CD14-positive monocyte (primary cell): Measurements from ENCODE around the genes SMIM41, KRT81 and KRT83.

DNA sequence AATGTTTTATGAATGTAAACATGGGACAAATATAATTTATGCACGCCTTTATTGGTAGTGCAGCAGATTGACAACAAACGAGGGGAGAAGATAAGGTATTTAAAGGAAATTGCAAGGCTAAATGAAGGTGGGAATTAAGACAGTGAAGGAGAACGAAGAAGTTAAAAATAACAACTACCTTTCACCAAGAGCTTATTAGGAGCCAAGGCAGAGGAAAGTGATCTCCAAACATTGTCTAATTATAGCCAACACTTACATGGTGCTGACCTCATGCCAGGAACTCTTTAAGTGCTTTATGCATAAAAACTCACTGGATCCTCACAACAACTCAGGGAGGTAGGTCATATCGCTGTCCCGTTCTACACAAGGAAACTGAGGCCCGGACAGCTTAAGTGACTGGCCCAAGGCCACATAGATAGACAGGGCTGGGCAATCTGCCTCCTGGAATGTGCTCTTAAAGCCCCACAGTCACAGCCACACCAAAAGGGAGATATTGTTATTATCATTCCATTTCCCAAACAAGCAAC, 19.5 kb downstream of the TAMALIN start:
- CAGE, long polyA plus RNA = no peak

DNA sequence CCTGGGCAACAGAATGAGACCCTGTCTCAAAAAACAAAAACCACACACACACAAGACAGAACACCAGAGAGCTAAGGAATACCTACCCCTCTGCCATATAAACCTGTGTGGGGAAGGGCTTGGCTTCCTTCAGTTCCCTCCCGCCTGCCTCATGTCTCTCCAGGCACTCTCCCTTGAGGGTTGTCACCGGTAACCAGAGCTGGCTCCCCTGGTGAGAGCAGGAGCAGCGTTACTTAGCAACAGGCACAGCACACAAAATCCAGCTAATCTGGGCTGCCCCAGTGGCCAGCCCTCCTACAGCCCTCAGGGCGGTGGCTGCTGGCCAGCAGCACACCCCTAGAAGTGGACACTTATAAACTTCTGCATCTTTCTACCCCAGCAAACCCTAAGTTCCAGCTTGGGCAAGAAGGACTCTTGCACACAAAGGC, 21.6 kb upstream of the NR4A1 start:
- CAGE, long polyA plus RNA = no peak

- CAGE, long polyA plus RNA = no peak
Measured at GRCh38 chr12:52032750-52033751, 18.2 kb upstream of the NR4A1 start.

DNA sequence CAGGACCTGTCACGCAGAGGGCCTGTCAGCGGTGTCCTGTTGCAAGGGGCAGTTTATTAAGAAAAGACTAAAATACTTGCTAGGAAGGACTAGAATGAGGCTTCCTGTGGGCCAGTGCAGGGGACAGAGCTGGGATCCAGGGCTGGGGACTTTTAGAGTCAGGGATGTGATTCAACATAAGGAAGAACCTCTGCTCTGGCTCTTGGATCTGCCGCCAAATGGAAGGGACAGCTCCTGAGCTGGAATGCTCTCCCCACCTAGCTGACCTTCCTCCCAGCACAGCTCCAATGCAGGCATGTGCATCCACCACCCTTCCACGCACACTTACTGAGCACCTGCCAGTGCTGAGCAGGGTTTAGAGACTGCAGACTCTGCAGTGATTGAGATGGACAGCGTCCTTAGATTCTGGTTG, 11.9 kb upstream of the NR4A1 start:
- CAGE, long polyA plus RNA = no peak

GRCh38 chr12:52044883-52045285, 6.4 kb upstream of the NR4A1 start:
- CAGE, long polyA plus RNA = no peak

DNA sequence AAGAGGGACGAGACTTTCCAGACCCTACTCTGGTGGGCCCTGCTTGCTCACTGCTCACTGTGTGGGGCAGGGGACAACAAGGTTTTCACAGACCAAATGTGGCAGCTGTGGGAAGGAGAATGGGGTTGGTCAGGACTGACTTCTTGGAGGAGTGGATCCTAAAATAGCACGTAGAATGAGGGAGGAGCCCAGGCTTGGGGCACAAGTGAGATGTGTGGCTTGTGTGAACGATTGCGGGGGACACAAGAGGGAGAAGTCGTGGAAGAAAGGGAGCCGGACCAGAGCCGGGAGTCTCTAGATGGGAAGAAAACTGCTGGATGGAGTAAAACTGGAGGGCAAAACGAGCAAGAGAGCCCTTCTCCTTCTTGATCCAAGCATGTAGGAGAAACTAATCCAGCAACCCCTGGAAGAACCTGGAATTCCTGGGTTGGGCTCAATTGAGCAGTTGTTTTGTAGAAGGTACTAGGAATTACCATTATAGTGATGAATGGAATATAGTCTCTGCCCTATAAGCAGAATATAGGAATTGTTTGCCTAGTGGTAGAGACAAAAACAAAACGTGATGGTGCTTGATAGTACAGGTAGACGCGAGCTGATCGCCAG, 880 bp downstream of the ATG101 start:
- CAGE, long polyA plus RNA = no peak

DNA sequence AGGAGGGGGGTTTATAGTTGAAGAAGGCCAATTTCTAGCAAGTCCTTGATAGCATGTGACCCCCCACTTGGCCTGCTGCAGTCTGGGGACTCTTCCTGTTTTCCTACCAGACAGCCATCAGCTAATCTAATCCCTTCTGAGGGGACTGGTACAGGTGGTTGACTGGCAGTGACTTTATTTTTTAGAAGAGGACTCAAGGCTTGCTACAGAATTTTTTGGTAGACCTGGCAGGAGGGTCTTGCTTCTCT, 994 bp upstream of the SMIM41 start:
- CAGE, long polyA plus RNA = no peak

DNA sequence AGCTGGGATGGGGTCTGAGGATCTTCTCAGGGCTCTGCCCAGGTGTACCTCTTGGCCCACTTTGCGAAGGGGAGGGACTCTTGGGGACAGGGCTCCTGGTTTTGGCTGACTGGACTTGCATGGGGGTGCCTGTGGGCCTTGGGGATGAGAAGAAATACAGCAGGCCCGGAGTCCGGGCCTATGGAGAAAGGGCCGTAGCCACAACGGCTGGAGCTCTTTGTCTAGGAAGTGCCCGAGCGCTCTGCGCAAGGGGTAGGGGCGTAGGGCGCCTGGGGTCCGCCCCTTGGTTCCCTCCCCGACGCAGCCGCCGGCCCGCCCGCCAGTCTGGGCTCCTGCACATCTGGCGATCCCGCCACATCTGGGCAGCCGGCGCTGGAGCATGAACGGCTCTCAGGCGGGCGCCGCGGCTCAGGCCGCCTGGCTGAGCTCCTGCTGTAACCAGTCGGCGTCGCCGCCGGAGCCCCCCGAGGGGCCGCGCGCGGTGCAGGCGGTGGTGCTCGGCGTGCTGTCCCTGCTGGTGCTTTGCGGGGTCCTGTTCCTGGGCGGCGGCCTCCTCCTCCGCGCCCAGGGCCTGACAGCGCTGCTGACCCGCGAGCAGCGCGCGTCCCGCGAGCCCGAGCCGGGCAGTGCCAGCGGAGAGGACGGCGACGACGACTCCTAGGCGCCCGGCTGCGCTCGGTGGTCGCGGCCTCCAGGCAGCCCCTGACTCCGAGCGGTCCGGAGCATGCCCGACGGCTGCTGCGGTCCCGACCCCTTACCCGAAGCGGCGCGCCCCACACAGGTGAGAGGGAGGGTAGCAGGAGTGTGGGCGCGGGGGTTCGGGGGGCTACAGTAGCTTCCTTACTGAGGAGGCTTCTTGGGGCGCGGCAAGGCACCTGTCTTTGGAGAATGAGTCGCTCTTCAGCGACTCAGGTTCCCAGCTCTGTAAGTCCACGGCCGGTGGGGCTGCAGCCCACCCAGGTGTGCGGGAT, at the start of gene SMIM41:
Gene SMIM41 (plus strand): TSS at position 304 of the 971 bp plus-strand sequence.
- CAGE, long polyA plus RNA = no peak

DNA sequence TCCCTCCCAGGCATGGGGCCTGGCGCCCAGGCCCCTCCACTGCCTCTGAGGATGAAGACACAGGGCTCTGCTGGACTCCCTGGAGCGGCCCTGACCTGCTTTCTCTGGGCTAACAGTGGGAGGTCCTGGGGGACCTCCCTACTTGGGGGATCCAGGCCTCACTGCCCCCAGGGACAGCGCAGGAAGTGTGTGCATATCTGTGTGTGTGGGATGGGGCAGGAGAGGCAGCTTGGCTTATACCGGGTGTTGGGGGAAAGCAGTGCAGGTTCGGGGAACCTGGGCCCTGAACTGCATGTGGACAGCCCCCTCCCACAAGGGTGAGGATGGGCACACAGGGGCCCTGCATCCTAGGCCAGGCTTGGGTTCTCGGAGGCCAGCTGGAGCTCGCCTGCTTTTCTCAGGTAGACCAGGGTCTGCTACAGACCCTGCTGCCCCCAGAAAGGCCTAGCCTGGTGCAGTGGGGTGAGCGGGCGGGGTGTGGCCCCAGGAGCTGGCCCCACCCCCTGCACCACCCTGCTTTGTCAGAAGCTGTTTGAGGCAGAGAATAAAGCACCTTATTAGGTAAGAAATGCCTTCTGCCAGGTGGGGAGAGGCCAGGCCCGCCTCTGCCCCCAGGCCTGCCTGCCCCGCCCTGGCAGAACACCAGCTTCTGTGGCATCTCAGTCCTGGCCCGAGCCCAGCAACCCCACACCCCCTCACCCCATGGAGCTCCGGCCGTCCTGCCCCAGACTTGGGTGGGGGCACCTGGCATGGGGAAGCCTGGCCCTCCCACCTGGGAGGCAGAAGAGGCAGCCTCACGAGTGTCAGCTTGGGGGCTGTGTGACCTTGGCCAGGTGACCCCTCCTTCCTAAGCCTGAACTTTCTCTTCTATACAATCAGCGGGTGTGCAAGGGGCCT, 43.4 kb downstream of the KRT80 start:
- CAGE, long polyA plus RNA = no peak

DNA sequence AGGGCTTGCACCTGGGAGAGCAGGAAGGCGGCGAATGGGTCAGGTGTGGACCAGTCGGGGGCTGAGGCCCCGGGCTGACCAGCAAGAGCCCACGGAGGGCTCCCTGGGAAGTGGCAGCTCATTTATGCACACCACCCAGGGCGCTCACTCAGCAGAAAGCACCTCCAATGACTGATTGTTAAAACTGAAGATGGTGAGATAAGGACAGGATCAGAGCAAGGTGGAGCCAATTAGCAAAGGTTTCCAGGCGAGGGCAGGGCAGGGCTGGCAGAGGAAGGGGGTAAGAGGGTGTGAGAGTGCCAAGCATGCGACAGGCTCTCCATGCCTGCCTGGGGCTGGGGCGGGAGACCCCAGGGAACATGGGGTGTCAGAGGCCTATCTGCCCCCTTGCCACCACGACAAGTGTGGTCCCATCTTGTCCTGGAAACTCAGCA, 6.2 kb downstream of the KRT80 start:
- CAGE, long polyA plus RNA = no peak

GRCh38 chr12:52193909-52194412, 2.1 kb upstream of the KRT80 start:
- CAGE, long polyA plus RNA = no peak

GRCh38 chr12:52202992-52203802, 11.4 kb upstream of the KRT80 start:
- CAGE, long polyA plus RNA = no peak

- CAGE, long polyA plus RNA = no peak
Measured at GRCh38 chr12:52208544-52209025, 16.8 kb upstream of the KRT80 start.

GRCh38 chr12:52234187-52234659, 1.2 kb downstream of the KRT7 start:
- CAGE, long polyA plus RNA = no peak

- CAGE, long polyA plus RNA = no peak
Measured at GRCh38 chr12:52241250-52241718, 8.2 kb downstream of the KRT7 start.

DNA sequence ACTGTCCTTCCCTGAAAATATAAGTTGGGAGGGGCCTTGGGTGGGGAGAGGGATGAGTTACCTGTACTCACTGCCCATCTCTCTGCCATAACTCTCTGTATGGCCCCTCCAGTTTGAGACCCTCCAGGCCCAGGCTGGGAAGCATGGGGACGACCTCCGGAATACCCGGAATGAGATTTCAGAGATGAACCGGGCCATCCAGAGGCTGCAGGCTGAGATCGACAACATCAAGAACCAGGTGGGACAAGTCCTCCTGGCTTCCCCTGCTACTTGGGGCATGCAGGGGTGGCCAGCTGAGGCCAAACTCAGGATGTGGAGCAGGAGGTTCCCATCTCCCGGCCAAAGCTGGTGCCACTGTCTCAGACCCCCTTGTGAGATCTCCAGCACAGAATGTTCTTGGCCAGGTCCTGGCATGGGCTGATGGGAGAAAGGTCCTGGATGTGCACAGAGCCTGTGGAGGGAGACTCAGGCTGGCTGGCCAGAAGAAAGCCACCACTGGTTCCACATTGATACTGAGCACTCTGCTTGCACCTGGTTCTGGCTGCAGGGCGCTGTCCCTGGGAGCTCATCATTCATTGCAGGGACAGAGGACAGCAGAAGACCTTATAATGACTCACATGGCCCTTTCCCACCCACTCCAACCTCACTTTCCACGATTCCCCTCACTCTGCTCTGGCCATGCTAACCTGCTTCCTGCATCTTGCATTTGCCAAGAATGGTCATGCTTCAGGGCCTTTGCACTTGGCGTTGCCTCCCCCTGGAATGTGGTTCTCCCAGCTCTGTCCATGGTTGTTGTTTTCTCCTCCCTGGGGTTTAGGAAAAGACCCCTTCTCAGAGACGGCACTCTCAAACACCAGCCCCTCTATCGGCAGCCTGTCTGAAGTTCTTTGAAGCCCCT, 10.1 kb downstream of the KRT7 start:
- CAGE, long polyA plus RNA = no peak

DNA sequence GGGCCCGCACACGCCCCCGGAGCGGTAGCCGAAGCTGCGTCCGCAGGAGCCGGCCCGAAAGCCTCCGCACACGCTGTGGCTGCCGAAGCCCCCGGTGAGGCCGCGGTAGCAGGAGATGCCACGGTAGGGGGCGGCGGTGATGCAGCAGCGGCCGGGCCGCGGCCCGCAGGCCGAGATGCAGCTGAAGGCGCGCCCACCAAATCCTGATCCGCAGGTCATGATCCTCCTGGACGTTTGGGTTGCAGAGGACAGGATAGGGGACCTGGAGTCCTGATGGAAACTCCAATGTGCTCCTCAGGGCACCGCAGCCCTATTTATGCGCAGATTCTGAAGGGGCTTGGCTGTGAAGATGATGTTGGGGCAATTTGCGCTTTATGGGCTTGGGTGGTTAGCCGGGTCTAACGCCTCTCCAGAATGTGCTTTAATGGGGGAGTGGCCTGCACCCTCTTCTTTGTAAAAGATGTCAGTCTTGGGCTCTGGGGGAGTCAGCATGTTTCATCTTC, at the start of gene KRT81:
Gene KRT81 (minus strand): TSS at position 288 of the 503 bp plus-strand sequence.
- CAGE, long polyA plus RNA = no peak

GRCh38 chr12:52321175-52321816, at the start of gene KRT83:
TSS of gene KRT83 (minus strand) at chr12:52321398.
- CAGE, long polyA plus RNA = no peak

DNA sequence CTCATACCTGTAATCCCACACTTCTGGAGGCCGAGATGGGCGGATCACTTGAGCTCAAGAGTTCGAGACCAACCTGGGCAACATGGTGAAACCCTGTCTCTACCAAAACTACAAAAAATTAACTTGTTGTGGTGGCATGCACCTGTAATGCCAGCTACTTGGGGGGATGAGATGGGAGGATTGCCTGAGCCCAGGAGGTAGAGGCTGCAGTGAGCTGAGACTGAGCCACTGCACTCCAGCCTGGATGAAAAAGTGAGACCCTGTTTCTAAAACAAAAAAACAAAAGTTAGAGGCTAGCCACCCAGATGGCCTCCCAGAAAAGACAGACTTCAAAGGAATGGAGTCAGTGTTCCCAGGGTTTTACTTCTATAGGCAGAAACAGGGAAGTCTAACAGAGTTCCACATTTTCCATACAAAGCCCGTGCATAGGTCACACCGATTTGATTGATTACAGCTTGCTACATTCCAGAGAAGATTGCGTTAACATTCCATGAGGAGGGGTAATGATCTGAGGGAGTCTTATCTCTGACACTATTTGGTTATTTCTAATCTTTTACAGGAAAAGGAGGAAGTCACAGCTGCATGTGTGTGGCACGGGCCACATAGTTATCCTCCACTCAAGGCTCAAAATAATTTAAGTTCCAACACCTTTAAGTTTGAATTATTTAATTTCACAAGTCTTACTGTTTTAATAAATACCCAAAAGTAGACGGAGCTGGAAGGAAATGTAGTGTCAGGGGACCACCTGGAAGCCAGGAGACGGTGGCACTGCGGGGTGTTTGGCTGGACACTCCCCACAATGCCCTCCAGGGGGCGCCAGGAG, 20.5 kb downstream of the KRT8 start:
- CAGE, long polyA plus RNA = no peak

- CAGE, long polyA plus RNA = no peak
Measured at GRCh38 chr12:52900911-52901347, 3.9 kb downstream of the KRT8 start.